Progenitor cell of endocrine pancreas (in vitro differentiated cells): ENCODE measurements around a stretch of chr12.

GRCh38 chr12:123243825-123244379 lies 10.7 kb downstream of the MTRFR start:
- PRO-cap, result no peak

DNA sequence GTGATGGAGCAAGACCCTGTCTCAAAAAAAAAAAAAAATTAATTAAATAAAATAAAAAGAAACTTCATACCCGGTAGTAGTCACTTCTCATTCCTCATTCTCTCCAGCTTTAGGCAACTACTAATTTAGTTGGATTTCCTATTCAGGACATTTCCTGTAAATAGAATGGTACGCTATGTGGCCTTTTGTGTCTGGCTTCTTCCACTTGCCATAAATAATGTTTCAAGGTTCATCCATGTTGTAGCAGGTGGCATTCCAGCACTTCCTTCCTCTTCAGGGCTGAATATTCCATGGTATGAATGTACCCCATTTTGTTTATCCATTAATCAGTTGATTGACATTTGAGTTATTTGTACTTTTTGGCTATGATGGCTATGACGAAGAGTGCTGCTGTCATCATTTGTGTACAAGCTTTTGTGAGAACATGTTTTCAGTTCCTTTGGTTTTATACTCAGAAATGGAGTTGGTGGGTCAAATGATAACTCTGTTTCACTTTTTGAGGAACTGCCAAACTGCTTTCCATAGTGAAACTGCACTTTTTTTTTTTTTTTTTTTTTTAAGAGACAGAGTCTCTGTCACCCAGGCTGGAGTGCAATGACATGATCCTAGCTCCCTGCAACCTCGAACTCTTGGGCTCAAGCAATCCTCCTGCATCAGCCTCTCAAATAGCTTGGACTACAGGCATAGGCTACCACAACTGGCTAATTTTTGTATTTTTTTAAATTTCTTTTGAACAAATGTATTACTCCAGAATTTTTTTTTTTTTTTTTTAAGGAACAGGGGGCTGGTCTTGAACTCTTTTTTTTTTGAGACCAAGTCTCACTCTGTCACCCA lies 6.6 kb upstream of the CDK2AP1 start:
- PRO-cap, result no peak

- PRO-cap, result bidirectional peak, plus-strand start at chr12:123388937, minus-strand start at chr12:123388694
These were observed 5.1 kb downstream of the KMT5A start for GRCh38 chr12:123388876-123389604.

- PRO-cap, result no peak
These were observed 12.2 kb downstream of the KMT5A start for GRCh38 chr12:123395948-123396669.

DNA sequence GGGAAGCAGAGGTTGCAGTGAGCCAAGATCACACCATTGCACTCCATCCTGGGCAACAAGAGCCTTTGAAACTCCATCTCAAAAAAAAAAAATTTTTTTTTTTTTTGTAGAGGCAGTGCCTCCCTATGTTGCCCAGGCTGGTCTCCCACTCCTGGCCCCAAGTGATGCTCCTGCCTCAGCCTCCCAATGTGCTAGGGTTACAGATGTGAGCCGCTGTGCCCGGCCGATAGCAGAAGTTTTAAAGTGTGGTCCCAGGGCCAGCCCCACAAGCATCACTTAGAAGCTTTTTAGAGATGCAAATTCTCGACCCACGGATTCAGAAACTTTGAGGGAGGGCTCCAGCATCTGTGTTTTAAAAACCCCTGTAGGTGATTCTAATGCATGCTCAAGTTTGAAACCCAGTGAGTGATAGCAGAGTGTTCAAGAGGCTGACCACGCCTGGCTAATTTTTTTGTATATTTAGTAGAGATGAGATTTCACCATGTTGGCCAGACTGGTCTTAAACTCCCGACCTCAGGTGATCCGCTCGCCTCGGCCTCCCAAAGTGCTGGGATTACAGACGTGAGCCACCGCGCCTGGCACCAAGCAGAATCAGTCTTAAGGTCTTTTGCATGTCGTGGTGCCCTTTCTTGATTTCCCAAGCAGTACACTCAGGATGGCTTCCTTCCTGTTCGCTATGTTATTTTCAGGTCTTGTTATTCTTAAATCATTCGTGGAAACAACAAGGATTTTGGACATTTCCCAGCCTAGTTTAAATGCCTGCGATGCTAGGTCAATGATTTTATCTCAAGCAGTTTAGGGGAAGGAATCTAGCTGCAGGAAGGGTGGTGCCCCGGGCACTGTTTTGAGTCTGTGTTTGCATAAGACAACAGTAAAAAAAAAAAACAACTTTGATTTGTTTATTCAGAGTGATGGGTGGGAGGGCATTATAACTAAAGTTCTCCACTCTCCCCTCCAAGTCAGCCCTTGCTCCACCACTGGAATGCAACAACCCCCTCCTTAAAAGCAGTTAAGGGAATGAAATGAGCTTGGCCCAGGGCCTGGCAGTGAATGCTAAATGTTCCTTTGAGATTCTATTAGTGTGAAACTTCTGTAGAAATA lies 9.1 kb upstream of the RILPL2 start:
- PRO-cap, result no peak

GRCh38 chr12:123472048-123473019 lies 14.4 kb downstream of the SNRNP35 start:
- PRO-cap, result no peak

DNA sequence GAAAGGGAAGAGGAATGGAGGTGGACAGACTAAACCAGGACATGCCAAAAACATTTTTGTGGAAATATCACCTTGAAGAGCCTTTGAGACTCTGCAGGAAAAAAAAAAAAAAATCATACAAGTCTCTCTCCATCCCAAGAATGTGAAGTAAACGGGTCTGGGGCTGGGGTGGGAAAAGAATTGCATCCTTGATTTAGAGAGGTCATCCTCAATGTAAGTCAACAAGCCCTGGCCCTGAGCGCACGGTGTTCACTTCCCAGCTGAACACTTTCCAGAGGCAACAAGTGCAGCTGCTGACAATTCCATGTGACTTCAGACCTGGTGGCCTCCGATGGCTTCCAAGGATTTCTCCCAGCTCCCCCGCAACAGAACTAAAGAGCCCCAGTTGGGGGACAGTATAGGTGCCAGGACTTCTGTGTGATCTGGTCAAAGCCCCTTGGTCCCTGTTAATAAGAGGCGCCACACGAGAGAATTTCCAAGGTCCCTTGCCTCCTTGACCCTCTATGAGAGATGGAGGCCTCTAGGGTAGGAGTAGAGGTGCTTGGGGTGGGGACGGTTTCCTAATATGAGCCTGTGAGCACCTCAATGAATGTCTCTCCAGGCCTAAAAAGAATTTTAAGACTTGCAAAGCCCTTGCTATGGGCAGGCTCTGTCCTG lies 2.4 kb downstream of the RILPL1 start:
- PRO-cap, result no peak

DNA sequence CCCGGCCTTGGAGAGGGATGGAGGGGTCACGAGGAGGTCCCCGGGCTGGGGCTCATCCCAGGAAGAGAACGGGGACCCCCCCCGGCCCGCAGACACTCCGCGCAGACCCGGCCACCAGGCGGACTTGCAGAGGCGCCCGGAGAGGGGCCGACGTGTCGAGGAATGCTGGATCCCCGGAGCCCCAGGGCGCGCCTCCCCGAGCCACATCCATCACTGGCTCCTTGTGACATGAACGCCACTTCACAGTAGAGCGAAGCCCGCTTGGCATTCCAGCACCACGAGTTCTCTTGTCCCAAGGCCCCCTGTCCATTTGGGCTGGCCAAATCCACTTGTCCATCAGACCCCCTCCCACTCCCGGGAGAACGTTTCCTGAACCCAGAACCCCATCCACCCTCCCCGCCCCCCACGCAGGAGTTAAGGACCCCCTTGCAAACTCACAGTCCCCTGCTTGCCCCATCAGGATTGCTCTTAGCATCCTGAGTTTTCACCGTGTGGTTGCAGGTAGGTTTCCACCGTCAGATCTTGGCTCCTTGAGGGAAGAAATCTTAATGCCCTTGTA lies 809 bp upstream of the RILPL1 start:
- PRO-cap, result bidirectional peak, plus-strand start at position 121 of the sequence, minus-strand start at position 164 of the sequence

- PRO-cap, result no peak
These were observed 14.2 kb downstream of the CCDC92 start for GRCh38 chr12:123958349-123958870.

GRCh38 chr12:123983802-123984140 lies 10.8 kb downstream of the ZNF664 start:
- PRO-cap, result no peak

- PRO-cap, result no peak
These were observed 121.2 kb downstream of the ZNF664 start for GRCh38 chr12:124094094-124094767.

- PRO-cap, result no peak
These were observed 45.8 kb downstream of the RFLNA start for GRCh38 chr12:124340761-124341012.

GRCh38 chr12:124367355-124367779 lies 72.5 kb downstream of the RFLNA start:
- PRO-cap, result no peak

DNA sequence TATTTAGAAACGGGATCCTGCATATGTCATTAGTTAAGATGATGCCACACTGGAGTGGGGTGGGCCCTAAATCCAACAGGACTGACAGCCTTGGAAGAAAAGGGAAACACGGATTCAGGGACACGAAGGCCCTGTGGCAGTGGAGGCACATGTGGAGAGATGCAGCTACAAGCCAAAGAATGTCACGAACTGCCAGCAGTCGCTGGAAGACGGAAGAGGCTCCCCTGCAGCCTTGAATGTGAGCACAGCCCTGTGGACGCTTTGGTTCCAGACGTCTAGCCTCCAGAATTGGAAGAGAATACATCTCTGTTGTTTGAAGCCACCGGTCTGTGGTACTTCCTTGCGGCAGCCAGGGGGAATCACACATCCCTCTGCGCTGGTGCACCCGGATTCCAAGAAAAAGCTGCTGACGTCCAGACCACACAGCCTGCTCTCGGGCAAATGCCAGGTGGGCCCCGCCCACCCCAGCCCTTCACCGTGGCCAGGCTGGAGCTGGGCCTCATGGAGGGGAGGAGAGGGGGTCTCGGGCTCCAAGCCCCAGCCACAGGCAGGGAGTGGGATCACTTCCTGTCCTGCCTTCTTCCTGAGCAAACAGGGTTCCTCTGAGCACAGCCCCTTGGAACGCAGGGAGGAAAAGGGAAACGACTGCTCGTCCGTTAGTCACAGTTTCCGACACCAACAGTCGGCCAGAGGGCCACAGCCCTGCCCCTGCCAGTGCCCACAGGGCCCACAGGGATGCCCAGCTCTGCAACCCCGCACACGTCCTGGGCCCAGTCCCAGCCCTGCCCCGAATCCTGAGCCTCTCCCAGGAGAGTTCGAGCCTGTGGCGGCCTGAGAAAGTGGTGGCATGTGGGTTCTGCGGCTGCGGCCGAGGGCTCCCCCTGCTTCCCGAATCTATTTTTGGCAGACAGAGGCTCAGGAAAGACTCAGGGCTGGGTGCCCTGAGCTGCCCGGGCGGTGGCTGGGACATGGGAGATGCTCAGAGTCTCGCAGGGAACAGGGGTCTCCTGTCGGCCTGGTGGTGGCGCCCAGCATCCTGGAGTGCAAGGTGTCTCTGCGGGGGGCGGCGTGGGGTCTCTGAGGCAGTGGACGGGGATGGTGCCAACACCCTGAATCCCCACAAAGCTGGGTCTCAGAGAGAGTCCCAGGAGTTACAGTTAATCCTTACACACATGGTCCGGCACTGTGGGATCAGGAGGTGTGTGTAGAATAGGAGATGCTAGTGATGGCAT lies 85.2 kb downstream of the RFLNA start:
- PRO-cap, result no peak

GRCh38 chr12:124421970-124422185 lies 127.0 kb downstream of the RFLNA start:
- PRO-cap, result no peak

- PRO-cap, result no peak
These were observed 126.8 kb downstream of the NCOR2 start for GRCh38 chr12:124440451-124441195.

GRCh38 chr12:124538272-124538851 lies 29.1 kb downstream of the NCOR2 start:
- PRO-cap, result no peak

GRCh38 chr12:124565818-124566141 lies 1.6 kb downstream of the NCOR2 start:
- PRO-cap, result no peak

DNA sequence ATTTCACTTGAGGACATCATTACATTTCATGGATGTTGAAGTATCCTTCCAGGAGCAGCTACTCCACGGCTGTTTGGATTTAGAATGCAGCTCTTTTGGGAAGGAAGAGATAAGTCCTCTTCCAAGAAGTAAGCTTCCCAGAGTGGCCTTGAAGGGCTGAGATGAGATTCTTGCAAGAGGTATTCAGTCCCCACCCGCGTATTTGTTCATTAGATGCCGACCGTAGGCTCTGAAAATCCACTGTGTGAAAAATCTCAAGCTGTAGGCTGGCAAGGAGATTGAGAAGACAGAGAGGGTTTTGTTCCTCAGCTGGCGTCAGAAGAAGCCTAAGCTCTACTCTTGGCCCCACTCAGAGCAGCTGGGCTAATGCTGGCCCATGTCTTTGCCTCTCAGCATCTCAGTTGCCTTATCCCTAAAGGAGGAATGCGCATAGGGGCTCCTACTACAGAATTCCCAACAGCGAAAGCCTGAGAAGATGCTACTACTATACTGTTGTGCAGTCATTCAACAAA lies 131.2 kb upstream of the NCOR2 start:
- PRO-cap, result no peak

DNA sequence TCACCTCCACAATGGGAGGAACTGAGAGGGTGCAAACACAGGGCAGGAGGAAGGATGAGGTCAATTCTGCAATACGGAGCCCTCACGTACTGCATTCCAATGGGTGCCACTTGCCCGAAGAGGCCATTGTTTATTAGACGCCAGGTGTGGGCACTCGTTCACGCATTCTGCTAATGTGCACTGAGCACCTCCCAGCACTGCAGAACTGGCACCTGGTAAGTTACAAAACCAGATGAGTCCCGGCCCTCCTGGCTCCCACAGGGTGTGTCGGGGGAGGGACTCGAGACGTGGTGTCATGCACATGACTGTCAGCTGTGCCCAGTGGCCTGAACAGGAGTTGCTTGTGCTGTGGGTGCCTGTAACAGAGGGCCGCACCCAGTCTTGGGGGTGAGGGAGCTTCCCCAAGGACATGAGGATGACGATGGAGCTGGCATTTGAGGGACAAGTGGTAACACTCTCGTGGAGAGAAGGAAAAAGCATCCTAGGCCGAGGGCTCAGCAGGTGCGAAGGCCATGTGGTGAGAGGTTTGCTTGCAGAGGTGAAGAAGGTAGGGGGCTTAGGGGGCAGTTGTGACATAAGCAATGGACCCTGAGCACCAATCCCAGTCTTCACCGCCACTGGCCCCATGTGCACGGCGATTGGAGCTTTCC lies 146.7 kb downstream of the SCARB1 start:
- PRO-cap, result no peak